Camera-type eye (tissue), 1 donor: ENCODE measurements around a stretch of chr1.

DNA sequence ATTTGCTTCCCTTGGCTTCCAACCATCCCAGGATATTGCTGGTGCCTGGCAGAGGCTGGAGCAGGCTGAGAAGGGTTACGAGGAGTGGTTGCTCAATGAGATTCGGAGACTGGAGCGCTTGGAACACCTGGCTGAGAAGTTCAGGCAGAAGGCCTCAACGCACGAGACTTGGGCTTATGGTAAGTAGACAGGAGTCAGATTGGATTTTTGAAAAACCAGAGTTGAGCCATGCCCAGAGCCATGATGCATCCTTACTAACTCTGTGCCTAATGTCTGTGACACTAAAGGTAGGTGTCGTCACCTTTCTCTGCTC lies 52.3 kb upstream of the MTR start:
- RAMPAGE, long total RNA: no peak

DNA sequence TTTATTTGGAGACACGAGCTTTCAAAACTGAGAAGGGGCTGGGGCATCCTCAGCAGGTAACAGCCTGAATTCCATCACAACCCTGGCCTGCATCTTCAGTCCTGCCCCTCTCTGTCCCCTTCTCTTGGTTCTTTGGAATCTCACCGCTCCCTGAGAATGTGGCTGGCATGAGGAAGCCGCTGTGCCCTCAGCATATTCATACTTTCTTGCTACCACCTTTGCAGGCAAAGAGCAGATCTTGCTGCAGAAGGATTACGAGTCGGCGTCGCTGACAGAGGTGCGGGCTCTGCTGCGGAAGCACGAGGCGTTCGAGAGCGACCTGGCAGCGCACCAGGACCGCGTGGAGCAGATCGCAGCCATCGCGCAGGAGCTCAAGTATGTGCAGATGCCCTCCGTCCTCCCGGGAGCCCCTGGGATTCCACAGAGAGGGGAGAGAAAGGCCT lies 50.7 kb upstream of the MTR start:
- RAMPAGE, long total RNA: no peak

- RAMPAGE, long total RNA: no peak
Observed at GRCh38 chr1:236751196-236751805, 43.8 kb upstream of the MTR start.

DNA sequence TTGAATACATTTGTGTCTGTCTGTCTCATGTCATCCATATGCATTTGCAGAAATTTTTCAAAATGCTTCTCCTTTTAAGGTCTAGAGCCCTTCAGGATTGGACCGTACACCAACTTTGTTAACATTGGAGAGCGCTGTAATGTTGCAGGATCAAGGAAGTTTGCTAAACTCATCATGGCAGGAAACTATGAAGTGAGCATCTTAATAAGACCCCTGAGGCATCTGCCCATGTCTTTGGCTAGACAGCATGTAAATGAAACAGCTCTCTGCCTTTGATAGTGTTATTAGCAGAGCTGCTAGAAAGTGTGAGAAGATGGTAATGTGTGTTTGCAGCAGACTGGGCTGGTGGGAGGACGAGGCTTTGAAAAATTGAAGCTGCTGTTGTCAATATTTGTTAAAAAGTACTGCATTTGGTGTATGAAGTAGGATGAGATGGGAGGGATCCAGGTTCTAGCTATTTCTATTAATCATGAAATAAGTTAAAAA lies 36.8 kb downstream of the MTR start:
- RAMPAGE, long total RNA: no peak

DNA sequence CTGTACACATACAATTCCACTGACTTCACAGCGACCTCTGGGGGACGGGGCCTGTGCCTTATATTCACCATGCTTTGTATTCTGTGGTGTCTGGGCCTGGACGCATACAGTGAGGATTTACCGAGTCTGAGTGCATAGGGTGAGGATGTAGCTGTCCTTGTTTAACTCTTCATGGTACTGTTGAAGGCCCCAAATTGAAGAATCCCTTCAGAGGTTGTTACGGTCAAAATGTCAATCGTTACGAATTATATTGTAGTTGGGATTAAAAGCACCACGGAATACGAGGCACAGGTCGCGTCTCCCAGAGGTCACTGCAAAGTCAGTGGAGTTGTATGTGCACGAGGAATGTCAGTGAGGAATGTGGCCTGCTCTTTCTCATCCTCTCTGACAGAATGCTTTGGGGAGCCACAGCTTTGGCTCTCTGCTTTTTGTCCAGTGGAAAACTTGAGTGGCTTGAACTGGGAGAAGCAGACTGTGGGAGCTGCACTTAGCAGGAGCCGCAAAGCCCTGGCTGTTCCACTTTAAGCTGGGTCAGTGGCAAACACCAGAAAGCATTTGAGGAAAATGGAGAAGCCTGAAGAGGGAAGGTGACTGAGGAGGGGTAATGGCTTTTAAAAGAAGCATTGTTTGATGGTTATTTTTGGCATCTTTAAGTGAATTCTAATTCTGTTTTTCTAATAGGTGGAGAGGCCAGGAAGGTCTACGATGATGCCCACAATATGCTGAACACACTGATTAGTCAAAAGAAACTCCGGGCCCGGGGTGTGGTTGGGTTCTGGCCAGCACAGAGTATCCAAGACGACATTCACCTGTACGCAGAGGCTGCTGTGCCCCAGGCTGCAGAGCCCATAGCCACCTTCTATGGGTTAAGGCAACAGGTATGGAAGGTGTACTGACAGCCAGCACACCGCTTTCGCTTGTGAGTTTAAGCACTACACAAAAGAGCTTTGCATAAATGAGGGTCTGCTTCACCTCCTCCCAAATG lies 95.7 kb downstream of the MTR start:
- RAMPAGE, long total RNA: no peak

- RAMPAGE, long total RNA: no peak
Observed at GRCh38 chr1:237716783-237717365, 173.8 kb downstream of the ZP4 start.

- RAMPAGE, long total RNA: no peak
Observed at GRCh38 chr1:237784617-237785067, 106.1 kb downstream of the ZP4 start.

DNA sequence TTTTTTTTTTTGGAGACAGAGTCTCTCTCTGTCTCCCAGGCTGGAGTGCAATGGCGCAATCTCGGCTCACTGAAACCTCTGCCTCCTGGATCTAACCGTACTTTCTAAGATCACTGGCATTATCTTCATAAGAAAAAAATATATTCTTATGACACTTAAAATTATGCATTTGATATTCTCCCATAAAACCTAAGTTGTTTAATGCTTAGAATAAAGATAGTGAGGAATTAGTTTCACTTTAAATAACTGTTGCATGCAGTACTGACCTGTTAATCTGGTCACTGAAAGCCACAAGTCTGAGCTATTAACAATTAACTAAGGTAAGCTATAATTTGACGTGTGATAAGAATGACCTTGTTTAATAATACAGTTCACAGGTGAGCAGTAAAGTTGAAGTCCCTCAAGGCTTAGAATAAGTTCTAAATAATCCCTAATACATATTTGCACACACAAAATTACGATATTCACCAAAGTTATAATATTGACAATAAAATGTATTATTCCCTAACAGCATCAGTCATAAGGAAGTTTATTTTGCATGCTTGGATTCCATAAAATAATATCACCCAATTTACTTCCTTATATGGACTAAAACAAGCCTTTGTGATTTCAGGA lies 70.8 kb upstream of the CHRM3 start:
- RAMPAGE, long total RNA: no peak

DNA sequence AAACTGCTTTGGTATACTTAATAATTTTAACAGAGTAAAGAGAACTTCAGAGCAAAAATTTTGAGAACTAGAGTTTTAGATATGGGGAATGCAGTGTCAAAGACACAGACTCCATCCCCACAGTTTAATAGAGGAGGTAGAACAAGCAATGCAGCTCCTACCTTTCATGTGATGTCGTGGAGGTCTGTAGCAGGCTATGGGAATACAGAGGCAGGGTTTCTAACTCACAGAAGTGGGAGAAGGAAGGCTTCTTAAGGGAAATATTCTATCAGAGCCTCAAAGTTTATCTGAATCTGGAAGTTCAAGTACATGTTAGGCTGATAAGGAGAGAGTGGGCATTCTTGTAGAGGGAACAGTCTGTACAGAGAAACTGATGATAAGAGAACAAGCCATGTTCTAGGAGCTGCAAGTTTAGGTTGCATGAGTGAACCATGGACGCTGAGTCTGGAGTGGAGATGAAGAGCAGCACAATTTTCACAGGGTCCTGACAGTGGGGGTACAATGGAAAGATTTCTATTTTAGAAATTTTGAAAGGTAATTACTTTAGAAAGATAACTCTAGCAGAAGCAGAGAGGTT lies 344.0 kb downstream of the CHRM3 start:
- RAMPAGE, long total RNA: no peak

DNA sequence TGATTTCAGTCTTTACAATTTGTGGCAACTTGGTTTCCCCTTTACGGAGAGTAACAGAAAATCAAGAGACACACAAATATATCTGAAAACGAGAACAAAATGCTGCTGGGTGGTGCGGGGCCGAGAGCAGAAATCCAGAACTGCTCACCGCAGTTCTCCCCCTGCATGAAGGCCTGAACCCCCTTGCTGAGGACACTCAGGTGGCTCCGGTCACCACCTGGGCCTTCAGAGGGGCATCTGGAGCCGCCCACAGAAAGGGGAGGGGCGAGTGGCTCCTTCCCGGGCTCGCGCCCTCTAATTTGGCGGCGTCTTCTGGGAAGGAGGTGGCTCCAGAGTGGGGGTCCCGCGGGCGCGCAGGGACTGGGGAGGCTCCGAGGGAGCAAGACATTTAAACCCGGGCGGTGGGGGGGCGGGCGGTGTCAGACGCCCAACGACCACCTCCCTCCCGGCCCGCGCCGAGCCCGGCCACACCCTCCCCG lies 94.4 kb upstream of the FMN2 start:
- RAMPAGE, long total RNA: no peak

- RAMPAGE, long total RNA: no peak
Observed at GRCh38 chr1:240598635-240599016, 13.3 kb downstream of the GREM2 start.

- RAMPAGE, long total RNA: no peak
Observed at GRCh38 chr1:243240192-243240480, 14.9 kb downstream of the CEP170 start.

DNA sequence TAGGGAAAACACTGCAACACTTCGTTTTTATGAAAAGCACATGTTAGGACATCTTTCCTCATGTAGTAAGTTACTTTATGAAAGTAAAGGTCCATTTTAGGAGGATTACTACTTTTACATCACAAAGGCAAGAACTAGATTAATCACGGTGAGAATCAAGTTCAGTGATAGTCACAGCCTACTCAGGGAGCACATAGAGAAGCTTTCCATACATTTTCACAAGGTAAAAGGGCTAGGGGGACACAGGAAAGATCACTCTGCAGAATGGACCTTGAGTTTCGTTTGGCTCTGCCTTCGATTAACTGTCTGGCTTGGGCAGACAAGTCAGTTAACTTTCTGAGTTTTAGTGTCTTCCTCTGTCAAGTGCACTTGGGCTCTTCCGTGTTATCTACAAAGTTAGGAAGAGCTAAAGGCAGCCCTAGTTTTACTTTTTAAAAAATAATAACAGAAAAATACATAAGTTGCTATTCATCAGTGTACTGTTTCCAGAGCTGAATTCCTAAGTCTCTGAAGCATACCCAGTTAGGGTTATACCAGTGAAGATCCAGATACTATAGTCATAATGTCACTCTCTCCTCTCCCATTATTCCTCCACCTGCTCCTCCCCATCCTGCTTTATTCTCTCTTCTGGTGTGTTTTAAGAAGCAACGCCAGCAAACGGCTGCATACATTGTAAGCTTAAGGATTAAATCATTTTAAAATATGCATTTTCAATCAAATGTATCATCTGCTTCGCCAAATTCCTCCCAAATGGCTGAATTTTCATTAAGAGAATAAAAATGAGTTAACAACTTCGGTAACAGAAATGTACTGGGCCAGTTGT lies 1.7 kb downstream of the CEP170 start:
- RAMPAGE, long total RNA: no peak

DNA sequence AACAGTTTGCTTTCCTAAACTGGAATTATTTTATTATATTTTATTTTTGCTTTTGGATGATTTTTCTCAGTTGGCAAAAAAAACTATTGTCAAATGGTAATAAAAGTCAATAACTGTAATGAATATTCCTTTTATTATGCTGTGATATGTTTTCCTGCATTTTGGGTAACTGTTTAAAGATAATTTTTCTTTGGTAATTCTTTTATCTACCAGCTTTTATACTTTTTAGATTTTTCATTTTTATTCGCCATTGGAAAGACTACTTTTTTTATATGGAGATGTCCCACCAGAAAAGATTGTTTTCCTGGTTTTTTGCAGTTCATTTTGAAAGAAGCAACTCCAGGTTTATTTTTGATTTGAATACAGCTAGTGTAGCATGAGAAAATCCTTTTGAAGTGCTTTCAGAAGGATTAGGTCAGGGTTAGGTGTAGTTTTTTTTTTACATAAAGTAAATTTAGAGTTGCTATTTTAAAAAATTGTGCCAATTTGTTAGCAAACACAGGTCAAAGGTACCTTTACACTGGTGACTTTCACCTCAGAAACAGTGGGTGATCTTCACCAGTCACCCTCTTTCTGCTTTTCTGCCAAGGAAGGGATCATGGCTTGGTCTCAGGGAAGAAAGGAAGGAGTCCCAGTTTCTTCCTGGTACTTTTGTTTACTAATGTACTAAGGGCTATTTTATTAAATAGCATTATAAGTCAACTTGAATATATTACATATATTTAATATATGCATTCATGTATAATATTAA lies 111.3 kb downstream of the SDCCAG8 start:
- RAMPAGE, long total RNA: no peak

GRCh38 chr1:243393106-243393592 lies 137.3 kb downstream of the SDCCAG8 start:
- RAMPAGE, long total RNA: no peak

- RAMPAGE, long total RNA: no peak
Observed at GRCh38 chr1:243483931-243484391, 228.1 kb downstream of the SDCCAG8 start.

- RAMPAGE, long total RNA: no peak
Observed at GRCh38 chr1:243487375-243488051, 231.7 kb downstream of the SDCCAG8 start.

DNA sequence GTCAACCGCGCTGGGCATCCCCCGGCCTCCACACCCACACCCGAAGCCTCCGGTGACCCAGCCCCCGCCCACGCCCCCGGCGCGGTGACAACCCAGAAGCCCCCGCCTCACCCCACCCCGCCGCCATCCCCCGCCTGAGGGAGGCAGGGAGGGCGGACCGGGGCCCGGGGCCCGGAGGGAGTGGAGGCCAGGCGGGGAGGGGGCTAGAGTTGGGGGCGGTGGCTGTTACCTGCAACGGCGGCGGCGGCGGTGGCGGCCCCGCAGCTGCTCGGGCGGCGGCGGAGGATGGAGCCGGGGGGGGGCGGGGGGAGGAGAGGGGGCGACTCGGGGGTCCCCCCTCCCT lies 261 bp downstream of the AKT3 start:
- RAMPAGE, long total RNA: no peak

GRCh38 chr1:243850918-243851605 lies 1.0 kb upstream of the AKT3 start:
- RAMPAGE, long total RNA: no peak

GRCh38 chr1:243917035-243918027 lies 67.3 kb upstream of the AKT3 start:
- RAMPAGE, long total RNA: no peak